SEM (cell line): ENCODE data around the gene GFM1.

DNA sequence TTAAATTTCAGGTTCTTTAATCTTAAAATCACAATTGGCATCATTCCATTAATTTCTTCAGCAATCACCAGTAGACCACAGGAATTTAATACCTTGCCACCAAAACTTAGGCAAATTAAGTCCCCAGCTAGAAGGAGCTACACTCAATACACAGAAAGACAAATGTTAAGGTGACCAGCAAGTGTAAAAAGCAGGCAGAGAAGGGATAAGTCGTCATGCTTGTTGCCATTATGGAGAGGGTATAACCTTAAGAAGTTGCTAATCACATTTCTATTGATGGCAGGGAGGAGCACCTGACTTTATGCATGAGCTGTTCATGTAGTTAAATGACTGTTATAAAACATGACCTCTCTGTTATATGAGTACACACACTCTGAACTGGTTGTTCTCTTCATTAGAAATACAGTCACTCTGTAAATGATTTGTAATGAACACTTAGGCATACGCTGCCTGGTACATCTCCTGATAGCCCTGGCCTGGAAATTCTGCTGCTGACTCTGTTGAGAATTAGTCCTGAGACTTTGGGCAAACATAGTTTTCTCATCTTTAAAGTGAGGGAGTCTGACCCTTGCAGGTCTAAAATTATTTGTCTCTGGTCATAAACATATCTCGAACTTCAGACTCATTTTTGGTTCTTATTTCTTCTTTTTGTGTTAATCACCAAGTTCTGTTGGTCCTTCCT, 6.7 kb upstream of the CCNL1 start:
- PRO-cap: no peak

DNA sequence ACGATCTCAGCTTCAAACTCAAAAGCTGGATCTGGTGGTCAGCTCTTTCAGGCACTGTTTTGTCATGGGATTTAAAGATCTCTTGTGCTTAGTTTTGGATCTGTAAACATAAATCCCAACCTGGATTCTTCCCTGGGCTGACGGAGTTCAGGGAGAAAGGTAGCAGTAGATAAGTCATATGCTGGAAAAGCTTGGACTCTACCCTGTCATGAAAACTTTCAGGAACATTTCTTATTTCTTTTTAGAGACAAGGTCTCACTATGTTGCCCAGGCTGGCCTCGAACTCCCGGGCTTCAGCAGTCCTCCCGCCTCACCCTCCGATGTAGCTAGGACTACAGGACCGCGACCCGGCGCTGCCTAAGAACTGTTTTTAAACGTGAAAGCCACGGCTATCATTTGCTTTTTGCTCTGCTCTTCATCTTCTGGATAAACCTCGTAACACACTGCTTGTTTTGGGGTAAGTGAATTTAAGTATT, 14.2 kb upstream of the CCNL1 start:
- PRO-cap: no peak

GRCh38 chr3:158644182-158645047, at the start of gene GFM1:
TSS of gene GFM1 (plus strand) at chr3:158644527.
- PRO-cap: bidirectional peak, plus-strand start at chr3:158644529, minus-strand start at chr3:158644368

DNA sequence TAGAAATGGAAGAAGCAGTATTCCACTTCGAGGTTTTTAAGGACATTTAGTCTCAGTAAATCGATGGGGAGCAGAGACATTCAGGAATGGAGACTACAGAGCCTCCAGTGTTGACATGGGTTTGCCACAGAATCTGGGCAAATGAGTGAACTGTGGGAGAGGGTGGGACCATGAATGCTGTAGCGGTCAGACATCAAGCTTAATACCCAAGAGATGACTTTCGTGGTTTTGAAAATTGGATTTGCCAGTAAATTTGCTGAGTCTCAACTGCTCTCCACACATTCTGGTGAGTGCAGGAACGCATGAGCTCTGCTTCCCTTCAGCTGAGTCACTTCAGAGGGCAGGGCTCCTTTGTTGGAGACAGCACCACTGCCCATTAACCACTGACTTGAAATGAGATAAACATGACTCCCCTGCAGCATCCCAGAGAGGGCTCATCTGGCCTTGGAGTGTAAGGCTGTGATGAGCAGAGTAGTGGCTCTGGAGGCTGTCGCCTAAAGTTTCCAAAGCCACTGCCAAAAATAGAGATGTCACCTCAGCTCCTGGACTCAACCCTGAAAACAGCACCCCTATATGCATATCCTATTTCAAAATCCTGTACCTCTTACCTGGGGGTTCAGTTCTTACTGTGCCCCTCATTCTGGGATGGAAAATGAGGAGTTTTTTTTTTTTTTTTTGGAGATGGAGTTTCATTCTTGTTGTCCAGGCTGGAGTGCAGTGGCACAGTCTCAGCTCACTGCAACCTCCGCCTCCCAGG, 22.5 kb downstream of the RARRES1 start:
- PRO-cap: no peak

DNA sequence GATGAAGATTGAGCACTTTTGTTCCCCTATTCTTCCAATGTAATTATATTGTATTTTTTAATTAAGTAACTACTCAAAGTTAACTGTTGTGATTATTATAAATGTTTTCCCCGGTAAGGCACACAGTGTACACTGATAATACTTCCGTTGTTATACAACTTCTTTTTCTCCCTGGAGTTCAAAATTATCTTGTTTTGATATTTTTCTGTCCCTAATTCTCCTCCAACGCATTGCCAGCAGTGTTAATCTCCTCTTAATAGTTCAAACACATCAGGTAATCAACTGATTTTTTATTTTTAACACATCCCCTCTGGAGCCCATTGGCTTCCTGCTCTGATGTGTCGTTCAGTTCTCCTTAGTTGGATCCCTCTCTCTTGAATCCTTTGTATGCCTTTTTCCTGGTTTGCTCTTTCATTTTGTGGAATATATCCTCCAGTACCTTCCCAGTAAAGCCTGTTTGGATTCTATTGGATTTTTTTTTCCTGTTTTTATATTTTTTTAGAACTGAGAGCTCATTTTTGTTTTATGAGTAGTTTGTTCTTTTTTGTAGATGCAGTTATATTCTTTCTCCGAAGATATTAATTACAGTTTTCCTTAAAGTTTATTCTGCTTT, 32.2 kb upstream of the MFSD1 start:
- PRO-cap: no peak

DNA sequence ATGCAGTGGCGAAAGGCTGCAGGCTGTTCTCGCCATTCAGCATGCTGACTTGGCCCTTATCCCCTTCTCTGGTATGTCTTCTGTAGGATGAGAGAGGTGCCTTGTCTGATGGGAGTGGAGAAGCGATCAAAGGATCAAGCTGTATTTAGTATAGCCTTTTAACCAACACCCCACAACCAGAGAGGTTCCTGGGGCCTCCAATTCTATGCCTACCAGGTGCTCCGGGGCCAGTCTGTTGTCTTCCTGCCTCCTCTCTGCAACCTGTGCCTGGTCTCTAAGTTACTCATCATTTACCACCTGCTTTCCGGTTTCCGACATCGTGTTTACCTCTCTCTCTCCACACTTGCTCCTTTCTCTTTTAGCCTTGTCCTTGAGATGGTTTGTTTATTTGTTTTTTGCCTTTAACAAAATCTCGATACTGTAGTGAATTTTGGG, 31.5 kb upstream of the MFSD1 start:
- PRO-cap: no peak

DNA sequence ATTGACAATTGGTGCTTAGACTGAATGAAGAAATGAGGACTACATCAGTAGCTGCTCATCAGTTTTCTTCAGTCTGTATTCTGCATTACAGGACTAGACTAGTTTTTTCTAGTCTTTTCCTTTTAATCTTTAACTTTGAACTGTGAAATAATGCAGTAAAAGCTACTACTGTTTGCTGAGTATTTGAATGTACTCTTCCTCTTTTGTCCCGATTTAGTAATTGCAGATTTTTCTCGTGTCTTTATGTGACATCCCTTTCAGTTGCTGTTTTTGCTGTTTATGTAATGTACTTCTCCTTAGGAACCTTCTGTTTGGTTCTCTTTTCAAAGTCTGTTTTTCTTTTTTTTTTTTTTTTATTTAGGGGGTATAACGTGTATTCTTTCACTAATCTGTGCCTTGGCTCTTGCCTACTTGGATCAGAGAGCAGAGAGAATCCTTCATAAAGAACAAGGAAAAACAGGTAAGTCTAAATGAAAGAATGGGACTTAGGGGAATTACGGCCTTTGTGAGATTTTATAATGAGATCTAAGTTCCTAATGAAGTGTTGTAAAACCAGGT, 17.5 kb downstream of the MFSD1 start:
- PRO-cap: no peak

DNA sequence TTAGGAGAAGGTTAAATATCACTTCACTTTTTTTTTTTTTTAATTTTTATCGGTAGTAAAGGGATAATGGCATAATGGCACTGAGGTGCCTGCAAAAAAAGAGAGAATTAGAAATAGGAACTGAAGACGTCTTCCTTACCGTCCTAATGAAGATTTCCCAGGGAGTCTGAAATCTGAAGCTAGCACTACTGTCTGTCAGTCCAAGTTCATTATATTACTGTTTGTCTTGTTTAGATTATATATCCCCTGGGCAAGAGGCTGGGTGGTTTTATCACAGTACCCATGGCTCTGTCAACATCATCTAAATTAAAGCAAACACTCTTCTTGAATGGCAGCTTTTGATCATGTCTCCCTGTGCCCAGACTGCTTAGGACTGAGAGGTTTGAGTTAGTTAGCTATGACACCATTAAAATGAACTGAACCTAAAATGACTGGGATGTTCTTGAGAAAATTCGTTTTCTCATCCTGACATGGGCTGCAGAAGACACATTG, 23.9 kb upstream of the IQCJ start:
- PRO-cap: no peak

DNA sequence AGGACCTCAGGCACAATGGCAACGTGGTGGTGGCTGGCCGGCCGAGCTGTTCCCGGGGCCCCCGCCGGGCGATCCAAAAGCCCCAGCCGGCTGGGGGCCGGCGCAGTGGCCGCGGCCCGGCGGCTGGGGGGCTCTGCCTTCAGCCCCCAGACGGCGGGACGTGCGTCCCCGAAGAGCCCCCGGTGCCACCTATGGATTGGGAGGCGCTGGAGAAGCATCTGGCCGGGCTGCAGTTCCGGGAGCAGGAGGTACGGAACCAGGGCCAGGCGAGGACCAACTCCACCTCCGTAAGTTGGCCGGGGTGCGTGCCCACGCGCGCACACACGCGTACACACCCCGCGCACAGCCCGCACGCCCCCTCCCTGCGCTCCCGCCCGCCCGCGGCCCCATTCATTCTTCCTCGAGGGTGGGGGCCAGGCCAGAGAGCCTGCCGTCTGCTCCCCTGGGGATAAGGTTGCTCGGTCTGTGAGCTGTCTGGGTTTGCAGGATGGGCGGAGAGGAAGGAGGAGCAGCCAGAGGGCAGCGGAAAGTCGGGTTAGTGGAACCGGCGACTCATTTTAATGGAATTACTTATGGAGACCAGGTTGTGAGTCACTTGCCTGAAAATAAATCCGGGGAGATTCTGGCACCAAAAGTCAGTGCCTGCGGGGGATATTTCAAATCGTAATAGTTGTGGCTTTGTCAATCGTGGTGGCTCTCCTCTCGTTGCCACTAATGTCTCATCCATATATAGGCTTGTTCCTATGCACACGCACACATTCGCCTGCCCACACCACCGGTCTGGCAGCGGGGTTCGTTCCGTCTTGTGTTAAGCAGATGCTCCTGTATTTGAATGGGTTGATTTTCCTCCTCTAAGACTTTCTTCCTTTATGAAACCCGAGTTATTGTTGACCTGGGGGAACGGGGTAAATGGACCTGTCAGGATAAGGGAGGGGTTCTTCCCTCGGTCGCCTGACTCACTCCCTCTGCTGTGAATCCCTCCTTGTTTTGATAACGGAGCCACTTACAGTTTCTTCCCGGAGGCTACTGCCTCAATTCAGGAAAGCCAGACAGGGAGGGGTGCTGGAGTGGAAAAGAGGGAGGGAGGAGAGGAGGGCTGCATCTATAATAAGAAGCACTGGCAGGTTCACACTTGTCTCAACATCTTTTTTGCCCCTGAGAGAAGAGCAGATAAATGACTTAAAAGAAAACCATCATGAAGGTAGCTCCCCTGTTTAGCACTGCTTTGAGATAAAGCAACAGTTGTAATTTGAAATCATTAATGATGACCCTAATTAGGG, 459.9 kb upstream of the C3orf80 start:
- PRO-cap: bidirectional peak, plus-strand start at position 477 of the sequence, minus-strand start at position 364 of the sequence

- PRO-cap: no peak
Measured at GRCh38 chr3:159978178-159978890, 246.9 kb upstream of the C3orf80 start.

DNA sequence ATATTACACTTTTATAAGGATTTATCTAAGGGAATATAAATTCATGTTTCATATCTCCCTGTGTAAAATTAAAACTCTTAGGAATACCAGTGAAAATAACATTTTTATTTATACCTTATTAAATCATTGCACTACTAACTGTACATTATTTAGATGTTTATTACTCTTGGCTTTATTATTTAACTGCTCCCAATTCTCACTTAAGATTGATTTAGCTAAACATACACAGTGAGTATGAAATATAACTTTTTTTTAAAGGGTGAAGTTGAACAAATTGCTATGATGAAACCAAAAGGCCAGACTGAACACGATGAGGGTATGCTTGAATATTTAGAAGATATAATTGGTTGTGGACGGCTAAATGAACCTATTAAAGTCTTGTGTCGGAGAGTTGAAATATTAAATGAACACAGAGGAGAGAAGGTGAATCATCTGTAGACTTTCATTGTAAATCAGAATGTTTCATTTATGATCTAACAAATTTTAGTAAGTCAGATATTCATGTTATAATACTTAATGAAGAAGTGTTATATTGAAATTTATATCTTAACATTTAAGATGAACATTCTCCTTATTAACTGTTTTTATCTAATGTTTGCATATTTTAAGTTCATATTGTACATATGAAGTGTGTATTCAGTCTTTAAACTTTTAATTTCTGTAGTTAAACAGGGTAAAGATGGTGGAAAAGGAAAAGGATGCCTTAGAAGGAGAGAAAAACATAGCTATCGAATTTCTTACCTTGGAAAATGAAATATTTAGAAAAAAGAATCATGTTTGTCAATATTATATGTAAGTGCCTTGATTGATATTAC, 12.4 kb downstream of the SMC4 start:
- PRO-cap: no peak

DNA sequence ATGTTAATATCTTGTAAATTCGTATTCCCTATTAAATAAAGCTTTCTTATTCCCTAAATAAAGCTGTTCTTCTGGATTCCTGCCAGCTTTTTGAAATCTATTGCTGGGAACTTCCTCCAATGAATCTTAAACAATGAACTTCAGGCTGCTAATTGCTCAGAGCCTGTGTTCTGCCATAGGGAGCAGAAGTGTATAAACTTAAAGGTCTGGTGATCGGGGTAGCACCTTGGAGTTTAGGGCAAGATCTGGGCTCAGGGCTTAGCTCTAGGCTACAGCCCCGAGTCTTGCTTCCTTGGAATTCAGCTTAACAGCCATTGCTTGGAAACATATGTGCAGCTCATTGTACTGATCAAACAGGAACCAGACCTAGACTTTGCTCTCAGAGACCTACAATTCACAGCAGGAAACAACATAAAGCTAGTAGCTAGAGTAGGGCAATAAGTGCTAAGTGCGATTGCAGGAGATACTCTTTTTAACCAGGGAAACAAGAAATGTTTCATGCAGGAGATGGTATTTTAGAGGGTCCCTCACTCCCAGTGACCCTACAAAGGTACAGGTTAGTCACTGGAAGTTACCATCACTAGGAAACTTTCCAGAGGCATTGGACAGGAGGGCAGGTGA, 1.5 kb downstream of the ARL14 start:
- PRO-cap: no peak

GRCh38 chr3:160719057-160719454, 37.0 kb upstream of the PPM1L start:
- PRO-cap: no peak

- PRO-cap: no peak
Measured at GRCh38 chr3:160738898-160739534, 17.0 kb upstream of the PPM1L start.

DNA sequence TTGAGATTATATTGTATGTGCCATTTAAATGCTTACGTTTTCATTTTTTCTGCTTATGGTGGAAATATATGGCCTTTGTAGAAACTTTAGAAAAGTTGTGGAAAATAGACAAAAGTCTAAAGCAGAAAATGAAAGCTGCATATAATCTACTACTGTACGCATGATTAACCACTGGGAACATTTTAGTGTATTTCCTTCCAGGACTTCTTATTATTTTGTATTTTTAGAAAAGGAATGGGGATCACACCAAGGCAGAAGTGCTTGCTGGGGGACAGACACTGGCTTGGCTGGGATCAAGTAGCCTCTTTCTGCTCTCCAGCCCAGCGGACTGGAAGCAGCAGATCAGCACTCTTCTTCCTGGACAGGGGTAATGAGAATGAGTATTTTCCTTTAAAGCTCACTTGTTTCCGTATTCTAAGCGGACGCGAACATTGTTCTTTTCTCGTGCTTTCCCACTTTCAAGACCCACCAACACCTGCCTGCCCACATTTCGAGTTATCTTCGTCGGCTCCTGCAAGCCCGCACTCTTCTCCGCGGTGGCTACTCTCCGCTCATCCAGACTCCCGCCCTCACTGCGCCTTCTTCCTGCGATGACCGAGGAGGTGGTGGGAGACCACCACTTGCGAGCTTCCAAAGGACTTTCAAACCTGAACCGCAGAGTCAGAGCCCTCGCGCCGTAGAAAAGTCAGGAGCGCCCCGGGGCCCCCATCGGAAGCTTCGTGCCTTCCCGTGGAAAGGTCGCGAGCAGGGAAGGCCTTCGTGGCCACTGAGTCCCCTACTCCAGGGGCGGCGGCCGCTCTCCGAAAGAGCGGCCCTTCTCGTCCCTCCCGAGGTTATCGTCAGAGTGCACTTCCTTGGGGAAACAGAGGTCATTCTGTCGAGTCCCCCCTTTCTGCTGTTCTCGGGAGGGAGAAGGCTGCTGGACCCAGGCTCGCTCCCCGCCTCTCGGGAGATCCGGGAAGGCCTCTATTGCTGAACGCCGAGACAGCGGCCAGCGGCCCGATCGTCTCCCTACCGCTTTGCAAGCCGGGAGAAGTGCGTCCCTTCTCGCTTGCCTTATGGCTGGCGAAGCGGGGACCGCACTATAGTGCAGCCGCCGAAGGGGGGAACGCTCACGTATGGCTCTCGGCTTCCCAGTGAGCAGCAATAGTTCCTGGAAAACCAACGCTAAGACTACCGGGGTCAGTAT, 1.5 kb upstream of the PPM1L start:
- PRO-cap: bidirectional peak, plus-strand start at position 1,085 of the sequence, minus-strand start at position 1,021 of the sequence

DNA sequence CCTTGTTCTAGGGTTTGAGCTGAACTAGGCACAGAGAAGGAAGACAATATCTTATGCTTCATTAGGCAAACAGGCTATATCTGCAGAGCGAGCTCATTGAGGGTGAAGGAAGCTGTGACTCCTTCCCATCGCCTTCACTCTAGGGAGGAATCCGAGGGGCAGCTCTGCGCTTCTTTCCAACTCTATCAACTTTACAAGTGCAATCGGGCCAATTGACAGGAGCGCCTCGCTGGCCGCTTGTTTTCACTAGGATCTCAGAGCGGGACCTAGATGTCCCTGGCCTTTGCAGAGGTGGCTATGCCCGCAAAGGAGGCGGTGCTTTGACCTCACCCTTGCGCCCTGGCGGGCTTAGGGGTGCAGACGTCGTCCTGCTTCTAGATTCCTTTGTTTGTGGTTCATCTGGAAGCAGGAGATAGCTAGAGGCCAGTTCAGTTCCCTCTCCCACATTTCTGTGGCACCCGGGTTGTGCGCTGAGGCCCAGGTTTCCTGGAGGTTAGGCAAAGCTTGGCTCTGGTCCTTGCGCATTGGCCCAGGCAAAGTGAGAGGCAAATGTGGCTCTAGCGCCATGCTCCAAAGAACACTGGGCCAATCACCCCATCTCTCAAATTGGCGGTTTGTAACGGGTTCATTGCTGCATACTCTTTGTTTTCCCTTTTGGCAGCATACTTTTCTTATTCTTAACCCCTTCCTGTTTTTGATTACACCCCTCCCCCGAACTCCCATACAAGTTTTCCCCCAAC, 1.2 kb downstream of the PPM1L start:
- PRO-cap: no peak

- PRO-cap: no peak
Measured at GRCh38 chr3:161420625-161421288, 49.4 kb upstream of the SPTSSB start.

- PRO-cap: no peak
Measured at GRCh38 chr3:161940274-161940748, 443.7 kb downstream of the OTOL1 start.

- PRO-cap: no peak
Measured at GRCh38 chr3:165196521-165197132, 443 bp upstream of the SLITRK3 start.

DNA sequence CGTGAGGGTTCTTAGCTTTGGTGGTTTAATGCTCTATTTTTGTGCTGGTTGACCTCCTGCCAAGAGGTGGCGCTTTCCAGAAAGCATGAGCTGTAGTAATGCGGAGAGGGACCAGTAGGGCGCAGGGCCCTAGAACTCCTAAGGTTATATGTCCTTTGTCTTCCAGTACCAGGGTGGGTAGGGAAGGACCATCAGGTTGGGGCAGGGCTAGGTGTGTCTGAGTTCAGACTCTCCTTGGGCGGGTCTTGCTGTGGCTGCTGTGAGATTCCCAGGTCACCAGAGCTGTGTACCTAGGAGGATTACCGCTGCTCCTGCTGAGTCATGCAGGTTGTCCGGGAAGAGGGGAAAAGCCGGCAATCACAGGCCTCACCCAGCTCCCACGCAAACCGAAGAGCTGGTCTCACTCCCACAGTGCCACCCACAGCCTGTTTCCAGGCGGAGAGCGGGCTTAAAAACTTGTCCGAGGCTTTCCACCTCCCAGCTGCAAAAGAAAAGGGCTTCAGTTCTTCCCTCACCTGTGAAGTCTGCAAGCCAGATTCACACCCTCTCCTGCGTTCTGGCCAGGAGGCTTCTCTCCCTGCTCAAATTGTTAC, 37.5 kb upstream of the BCHE start:
- PRO-cap: no peak